Epithelial cell of esophagus (primary cell): ENCODE measurements around the gene CD96.

DNA sequence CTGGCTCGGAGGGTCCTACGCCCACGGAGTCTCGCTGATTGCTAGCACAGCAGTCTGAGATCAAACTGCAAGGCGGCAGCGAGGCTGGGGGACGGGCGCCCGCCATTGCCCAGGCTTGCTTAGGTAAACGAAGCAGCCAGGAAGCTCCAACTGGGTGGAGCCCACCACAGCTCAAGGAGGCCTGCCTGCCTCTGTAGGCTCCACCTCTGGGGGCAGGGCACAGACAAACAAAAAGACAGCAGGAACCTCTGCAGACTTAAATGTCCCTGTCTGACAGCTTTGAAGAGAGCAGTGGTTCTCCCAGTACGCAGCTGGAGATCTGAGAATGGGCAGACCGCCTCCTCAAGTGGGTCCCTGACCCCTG is 52.6 kb upstream of the NECTIN3 start:
- RRBS: no CpG with 5 or more reads among the region's 12 CpGs

- RRBS: no CpG with 5 or more reads among the region's 11 CpGs
Observed at GRCh38 chr3:111541819-111542380, at the start of gene CD96. CD96 (plus strand) TSS chr3:111542197.

- RRBS: no CpG with 5 or more reads among the region's 5 CpGs
Observed at GRCh38 chr3:111610205-111610615, 15.1 kb upstream of the ZBED2 start.

- RRBS: no CpG with 5 or more reads among the region's 1 CpG
Observed at GRCh38 chr3:111675684-111676185, 1.3 kb downstream of the PLCXD2 start.

DNA sequence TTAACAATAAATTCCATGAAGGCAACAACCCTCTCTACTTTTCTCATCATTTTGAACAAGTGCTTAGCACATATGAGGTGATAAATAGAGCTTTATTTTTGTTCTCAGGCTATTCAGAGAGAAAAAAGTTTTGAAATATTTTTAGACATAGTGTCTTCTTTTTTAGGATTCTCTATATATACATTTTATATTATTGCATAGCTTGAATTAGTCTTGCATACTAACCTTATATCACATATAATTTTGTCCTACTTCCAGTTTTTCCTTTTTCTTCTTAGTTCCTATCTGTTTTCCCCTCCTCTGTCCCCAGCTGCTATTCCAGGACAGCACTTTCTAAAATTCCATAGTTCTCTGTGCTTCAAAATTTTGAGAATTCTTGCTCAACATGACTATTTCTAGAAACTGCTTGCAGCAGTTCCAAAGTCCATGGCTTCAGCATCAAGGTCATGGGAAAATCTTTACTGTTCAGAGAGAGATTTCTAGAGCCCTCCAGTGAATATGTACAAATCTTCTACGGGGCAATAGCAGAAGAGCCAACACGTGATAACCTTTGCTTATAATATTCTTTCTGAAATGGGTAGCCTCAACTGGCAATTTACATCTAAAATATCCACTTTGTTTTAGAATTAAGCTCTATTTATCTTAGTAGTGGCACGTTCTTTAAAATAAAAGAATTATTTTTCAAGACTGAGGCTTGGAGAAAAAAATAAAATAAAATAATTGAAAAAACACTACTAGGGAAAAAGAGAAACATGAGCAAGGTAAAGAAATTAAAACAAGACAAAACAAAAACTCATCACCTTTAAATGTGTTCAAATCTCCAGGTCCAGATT is 76.1 kb upstream of the PHLDB2 start:
- RRBS: no CpG with 5 or more reads among the region's 3 CpGs

DNA sequence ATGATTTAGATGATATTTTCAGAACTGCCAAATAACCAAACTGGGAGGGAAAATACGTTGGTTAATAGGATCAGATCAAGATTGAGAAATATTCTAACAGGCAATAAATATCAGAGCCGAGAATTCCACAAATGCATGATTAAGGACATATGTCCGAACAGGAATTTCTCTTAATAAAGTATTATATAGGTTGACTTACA is 75.1 kb upstream of the PHLDB2 start:
- RRBS: no CpG with 5 or more reads among the region's 3 CpGs

DNA sequence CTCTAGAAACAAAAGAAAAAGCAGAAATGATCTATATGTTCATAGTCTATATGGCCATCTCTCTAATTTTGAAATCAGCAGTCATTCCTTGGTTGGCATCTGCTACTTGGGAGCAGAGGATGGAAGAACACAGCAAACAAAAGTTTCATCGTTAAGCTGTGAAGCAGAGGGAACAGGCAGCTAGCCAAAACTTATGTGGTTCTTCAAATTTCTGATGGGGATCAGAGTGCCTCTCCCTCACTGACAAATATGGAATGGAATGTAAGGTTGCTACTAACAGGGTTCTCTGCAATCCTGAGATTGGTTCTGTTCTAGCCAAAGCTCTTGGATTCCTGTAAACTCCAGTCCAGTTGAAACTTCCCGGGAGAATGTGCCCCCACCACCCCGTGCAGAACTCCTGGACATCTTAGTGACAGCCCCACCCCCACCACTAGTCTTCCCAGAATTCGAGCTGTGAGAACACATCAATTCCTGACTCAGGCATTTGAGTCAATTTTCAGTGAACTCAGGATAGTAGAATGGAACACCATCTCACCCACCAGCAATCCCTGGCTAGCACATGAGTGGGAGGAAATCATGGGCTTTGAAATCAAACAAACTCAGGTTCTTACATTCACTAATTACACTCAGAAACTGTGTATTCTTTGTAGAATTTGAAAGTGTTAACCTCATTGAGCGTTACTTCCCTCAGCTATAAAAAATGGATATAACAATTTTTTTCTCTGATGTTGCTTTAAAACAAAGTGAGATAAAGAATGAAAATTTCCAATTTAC is 55.8 kb upstream of the PHLDB2 start:
- RRBS: no CpG with 5 or more reads among the region's 5 CpGs

- RRBS: no CpG with 5 or more reads among the region's 4 CpGs
Observed at GRCh38 chr3:111979621-111980081, 825 bp downstream of the ABHD10 start.

DNA sequence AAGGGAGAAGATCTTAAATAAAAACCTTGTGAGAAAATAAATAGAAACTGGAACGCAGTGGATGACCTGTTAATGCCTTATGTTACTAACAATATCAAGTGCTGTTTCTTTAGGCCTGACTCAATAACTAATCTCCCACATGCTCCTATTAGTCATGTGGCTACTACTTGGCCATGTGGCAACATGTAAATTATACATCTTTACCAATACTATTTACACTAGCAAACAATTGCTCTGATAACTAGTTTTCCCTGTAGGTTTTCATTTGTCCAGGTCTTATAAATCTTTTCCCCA is 11.6 kb upstream of the C3orf52 start:
- RRBS: no CpG with 5 or more reads among the region's 1 CpG

GRCh38 chr3:112074964-112075513 is 11.2 kb upstream of the C3orf52 start:
- RRBS: no CpG with 5 or more reads among the region's 6 CpGs

DNA sequence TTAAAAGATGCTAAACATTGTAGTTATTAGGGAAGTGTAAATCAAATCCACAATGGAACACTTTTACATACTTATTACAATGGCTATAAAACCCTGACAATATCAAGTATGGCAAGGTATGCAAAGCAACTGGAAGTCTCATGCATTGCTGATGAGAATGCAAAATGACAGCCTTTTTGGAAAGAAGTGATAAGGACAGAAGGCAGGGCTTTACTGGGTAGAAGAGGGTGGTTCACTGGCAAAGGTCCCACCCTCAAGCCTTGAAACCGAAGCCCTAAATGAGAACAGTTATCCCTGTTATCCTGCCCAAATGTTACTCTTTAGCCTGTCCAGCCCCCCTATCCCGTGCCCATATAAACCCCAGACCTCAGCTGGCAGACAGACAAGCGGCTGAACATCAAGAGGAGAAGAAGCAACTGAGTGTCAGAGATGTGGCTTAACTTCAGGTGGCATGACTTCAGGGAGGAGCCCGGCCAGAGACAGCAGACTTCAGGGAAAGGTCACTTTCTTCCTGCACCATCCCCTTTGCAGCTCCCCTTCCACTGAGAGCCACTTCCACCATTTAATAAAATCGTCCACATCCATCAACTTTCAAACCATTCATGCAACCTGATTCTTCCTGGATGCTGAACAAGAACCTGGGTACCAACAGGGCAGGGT is 723 bp upstream of the GCSAM start:
- RRBS: no CpG with 5 or more reads among the region's 5 CpGs

DNA sequence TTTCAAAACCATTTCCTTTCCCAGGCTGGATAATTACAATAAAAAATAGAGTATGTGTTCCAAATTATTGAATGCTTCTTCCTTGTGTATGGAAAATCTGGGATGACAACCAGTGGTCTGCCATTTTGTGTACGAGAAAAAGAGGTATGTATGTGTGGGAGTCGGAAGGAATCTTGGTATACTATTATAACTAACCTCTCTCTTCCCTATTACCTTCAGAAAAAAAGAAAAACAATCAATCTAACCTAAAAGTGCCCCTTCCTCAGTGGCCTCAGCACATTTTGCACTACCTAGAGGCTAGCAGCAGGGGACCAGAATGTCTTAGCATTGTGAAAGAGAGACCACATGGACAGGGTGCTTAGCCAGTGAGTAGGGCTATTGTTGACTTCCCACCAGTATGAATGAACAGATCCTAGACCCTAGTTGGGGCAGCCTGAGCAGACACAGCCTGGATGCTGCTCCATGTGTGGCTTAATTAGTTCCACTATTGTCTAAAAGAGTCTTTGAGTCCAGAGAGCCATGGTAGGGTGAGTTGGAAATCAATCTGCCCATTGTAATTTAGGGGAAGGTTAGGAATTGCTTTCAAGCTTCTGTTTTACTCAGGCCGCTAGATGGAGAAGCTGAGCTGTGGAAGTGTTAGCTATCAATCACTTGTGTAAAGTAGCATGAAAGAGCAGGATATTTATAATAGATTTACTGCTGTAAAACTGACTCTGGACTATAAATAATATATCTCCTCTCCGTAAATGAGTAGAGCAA is 3.8 kb upstream of the GCSAM start:
- RRBS: no CpG with 5 or more reads among the region's 4 CpGs

GRCh38 chr3:112224602-112225008 is 69.4 kb downstream of the SLC9C1 start:
- RRBS: no CpG with 5 or more reads among the region's 1 CpG

- RRBS: no CpG with 5 or more reads among the region's 5 CpGs
Observed at GRCh38 chr3:112308068-112308576, 14.1 kb upstream of the SLC9C1 start.

GRCh38 chr3:112563066-112563536 is 1.3 kb downstream of the SLC35A5 start:
- RRBS: no CpG with 5 or more reads among the region's 5 CpGs

DNA sequence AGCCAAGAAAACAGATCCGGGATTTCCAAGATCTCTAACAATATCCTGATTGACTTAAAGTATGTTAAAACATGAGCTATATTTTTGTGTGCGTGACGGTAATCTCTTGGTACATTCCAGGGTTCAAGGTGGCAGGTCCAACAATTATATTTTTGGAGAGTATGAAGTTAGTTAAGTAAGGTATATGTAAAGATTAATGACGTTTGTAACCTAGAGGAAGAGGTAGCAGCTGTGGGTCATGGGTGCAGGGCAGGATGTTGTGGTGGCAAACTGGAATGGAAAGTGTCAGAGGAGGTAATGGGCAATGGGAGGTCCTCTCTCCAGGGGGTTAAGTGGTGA is 931 bp upstream of the CD200R1L start:
- RRBS: no CpG with 5 or more reads among the region's 4 CpGs

GRCh38 chr3:113193153-113193735 is 18.1 kb upstream of the BOC start:
- RRBS: no CpG with 5 or more reads among the region's 9 CpGs

GRCh38 chr3:113210254-113211187 is 836 bp upstream of the BOC start:
- RRBS: no CpG with 5 or more reads among the region's 21 CpGs

GRCh38 chr3:113261430-113262064 is 50.2 kb downstream of the BOC start:
- RRBS: no CpG with 5 or more reads among the region's 4 CpGs

DNA sequence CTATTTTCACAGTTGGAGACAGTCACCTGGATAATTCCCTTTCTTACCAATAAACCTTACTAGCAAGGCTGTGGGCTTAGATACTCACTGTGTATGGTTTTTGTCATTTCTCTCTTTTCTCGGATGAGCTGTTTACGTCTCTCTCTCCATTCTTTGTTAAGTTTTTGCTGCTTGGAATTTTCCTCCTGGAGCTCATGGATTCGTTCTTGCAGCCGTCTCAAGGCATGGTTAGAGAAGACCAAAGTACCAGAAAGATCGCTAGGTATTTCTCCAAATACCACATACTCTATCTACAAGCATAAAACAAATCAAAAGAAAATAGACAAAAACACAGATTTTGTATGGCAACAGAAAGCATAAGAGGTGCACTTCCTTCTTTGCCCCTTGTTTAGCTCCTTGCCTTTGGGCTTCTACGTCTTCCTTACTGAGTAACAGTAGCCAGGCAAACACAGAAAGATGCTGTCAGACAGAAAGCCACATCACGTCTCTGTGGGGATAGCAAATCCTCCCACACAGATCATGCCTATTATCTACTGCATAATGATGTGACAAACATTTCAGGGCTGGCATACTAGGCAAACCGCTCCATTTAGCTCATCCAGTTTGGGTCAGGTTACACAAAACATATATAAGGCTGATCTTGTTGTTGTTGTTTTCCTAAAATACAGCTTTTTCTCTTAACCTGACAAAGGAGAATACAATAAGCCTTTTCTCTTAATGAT is 92.6 kb downstream of the BOC start:
- RRBS: no CpG with 5 or more reads among the region's 8 CpGs